Colic lymph node (tissue), 1 donor: ENCODE data around the genes LOX and SNX2.

DNA sequence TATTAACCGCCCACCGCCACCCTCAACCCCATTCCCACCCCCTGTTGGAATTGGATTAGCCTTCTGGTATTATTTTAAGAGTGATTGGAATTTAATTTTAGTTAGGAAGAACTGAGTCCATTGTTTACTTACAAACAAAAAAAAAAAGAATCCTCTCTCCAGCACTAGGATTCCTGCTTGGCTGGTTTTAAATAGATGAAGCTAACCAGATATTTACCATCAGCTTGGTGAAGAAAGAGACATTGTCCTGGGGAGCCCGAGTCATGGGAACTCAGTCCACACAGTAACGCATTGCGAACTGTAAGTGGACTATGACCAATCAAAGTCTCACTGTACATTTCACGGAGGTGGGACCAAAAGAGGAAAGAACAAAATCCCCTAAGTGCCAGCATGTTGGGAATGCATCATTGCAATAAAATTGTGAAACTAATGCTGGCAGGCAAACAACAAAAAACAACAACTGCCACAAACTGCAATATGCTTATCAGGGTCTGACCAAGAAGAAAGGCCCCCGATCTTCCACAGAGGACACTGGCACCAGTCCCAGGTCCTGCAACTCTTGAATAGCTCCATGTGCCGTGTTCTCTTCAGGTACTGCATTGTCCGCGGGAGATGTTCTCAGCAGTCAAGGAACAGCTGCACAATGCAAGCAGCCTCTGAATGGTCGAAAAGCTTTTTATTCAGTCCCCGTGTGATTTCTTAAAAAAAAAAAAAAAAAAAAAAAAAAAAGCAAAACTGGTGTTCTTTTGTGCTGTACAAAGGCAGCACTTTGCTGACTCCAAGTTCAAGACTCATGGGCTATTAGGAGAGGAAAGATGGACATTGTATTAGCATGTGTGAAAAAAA lies 38.2 kb downstream of the SEMA6A start:
- PRO-cap = no peak

DNA sequence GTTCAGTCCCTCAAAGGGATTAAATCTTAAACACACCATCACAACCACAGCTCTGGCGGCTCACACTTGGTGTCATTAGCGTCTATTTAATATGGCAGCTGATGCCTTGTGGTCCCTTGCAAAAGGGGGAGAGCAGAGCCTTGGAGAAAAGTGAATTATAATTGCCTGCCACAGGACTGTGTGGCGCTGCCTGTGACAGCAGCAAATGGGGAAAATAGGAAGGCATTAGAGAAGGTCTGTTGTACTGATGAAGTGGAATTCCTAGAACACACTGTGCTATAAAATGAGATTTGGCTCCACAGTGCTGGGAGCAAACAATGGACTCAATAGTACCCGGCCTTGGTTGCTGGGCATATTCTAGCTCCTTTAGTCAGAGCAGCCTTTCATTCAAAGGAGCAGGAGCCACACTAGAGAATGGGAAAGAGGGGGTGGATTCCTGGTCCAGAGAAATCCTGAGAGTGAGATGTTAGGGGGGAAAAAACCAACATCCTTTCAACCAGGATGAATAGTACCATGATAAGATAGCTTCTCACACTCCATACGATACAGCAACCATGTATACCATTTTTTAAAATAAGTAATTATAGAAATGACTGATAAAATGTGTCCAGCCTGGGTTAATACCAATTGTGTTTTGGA lies 21.2 kb downstream of the SEMA6A start:
- PRO-cap = no peak

- PRO-cap = no peak
These were observed 1.3 kb downstream of the SEMA6A start for GRCh38 chr5:116573416-116573592.

DNA sequence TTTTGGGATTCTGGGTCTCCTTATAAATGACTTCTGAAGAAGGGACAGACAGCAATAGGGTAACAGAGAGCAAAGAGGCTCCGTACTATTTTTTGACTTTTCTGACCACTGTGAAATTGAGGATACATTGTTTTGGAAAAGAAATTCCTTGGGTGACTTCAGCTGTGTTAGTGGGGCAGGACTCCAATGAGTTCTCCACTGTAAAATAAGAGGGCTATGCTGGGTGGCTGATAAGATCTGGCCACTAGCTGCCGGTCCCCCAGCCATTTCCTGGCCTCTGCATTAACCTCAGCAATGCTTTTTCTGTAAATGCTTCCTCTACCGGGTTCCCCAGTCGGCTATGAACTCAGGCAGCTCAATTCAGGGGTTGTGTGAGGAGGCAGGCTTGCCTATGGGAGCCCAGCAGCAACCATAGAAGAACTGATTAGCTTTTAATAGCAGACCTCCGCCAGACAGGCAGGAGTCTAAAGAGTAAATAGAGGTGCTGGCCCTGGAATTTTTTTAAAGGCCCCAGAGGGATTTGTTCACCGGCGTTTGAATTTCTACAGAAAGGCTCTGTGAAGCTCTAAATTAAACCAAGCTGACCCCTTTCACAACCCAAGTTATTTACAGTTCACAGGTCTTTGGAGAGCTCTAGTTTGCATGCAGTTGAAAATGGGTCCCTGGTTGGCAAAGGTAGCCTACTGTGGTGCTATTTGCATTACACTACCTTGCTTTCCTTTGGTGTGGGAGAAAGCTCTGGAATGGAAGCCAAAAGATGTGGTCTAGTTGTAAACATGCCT lies 289.5 kb upstream of the SEMA6A start:
- PRO-cap = no peak

DNA sequence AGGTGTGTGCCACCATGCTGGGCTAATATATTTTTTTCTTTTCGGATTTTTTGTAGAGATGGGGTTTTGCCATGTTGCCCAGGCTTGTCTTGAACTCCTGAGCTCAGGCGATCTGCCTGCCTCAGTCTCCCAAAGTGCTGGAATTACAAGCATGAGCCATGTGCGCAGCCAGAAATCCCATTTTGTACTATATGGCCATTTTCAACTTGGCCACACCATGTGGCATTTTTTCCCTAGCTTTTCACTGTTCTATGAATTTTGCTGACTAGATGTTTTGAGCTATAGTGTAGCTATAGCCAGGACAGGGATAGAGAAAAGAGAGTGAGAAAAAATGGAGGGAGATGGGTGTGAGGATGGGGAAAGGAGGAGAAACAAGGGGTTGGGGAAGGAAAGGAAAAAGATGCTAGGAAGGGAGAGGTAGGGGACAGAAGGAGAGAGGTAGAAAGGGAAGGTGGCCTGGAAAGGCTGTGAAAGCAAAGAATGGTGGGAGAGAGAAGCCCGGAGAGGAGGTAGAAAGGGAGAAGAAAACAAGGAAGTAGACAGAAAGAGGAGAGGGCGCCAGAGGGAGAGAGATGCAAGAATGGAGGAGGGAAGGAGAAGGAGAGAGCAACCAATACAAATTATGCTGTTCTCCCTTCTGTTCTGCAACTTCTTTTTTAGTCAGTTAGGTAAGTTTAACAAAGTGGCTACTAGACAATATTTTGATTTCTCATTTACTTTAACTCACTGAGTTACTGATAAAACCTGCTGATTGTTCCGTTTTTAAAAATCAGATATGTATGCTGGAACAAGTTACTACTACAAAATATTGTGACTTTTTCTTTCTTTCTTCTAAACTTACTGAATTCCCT lies 46.5 kb downstream of the DMXL1 start:
- PRO-cap = no peak

GRCh38 chr5:119323526-119323963 lies 32.3 kb upstream of the TNFAIP8 start:
- PRO-cap = no peak

DNA sequence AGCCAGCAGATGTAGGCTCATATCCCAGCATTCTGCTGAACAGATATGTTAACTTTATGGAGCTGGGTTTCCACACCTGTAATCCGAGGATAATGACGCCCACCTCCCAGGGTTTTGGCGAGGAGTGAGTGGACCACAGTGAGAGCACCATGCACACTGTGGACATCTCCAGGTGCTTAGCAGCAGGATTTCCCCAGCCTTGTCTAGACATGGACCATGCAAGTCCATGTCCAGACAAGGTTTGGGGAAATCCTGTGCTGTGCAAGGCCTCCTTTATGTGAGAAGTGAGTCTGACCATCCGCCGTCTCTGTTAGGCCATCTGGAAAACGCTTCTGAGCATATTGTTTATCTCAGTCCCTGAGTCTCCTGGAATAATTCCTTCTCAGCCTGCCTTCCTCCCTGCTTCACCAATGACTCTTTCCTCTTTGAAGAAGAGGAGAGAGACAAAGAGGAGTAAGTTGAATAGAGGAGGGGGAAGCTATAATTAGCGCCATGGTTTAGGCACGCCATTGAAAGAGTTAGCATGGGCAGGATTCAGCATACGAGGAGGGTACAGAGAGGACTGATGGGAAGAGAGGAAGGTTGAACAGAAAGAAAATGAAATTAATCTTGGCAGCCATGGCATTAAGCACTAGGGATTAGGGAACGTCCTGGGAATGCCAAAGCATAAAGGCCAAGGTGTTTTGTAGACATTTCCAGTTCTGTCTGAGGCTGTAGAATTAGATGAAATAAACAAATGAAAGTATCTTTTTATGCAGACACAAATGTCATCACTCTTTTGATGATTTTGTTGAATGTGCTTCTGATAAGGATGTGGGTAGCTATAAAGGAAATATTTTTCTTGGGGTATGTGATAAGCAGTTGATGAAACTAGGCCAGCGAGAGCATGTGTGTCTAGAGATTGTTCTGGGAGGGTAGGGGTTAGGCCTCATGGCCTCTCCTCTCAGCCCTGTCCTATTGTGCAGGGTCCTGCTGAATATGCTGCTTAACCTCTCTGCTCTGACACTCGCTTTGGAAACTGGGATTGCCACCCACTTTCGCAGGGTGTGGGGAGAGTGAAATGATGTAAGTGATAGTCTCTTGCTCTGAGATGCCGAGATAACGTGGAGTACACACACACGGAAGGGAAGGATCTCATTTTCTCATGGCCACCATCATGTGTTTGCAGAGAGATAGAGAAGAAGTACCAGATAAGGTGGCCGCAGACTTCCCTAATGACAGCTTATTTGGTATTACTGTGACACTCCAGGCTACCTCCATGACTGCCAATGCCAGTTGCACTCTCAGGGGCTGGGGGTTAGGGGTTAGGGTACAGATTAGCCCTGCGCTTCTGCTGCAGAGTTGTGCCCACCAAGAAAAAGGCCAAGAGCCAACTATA lies 25.7 kb upstream of the TNFAIP8 start:
- PRO-cap = bidirectional peak, plus-strand start at position 897 of the sequence, minus-strand start at position 725 of the sequence

DNA sequence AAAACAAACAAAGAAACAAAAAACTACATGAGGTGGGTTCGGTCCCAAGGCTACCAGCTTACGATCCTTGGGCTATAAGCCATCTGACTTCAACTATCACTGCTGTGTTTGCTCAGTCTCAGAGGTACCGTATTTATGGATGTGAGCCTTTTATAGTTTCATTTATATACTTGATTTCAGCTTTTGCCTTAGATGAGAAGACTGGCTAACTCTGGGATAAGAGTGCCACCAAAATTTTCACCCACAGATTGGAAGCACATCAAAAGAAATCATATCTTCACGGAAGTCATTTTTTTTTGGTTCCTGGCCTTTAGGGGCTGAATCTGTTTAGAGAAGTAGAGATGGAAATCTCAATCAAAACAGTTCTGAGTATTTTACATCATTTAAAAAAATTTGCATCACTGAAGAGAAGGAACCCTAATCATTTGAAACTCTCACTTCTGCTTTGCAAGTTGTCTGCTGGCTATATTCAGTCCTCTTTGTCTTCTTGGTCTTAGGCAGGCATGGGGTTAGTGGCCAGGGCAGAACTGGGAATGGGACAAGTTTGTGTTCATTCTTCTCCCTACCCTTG lies 14.3 kb upstream of the TNFAIP8 start:
- PRO-cap = bidirectional peak, plus-strand start at position 472 of the sequence, minus-strand start at position 137 of the sequence

GRCh38 chr5:119343644-119344894 lies 11.8 kb upstream of the TNFAIP8 start:
- PRO-cap = no peak

GRCh38 chr5:119355072-119355518 lies 724 bp upstream of the TNFAIP8 start:
- PRO-cap = no peak

GRCh38 chr5:119358156-119358449 lies 2.3 kb downstream of the TNFAIP8 start:
- PRO-cap = unidirectional peak, minus-strand start at chr5:119358262

GRCh38 chr5:119394041-119394616 lies 38.3 kb downstream of the TNFAIP8 start:
- PRO-cap = no peak

GRCh38 chr5:119439040-119439739 lies 13.1 kb upstream of the HSD17B4 start:
- PRO-cap = unidirectional peak, minus-strand start at chr5:119439232; unidirectional peak, minus-strand start at chr5:119439538

DNA sequence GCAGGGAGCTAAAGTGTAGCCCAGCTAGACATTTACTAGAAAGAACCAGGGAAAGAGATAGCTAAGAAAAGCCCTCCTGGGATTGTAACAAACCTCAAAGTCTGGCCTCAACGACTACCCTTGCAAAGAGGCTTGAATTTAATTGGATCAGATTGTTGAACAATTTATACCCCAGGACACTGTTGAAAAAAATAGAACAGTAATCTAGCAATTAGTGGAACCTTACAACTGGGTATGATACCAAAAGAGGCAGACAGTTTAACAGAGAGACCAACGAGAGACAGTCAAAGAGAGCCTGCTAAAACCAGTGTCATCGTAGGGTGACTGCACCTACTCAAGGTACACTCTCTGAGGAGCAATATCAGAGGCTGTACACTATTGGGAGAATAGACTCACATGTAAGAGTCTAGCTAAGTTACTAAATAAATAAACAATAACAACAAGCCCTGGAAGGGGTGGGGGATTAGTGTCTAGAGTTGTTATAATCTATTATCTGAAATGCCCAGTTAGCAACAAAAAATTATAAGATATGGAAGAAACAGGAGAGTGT lies 59.1 kb downstream of the HSD17B4 start:
- PRO-cap = no peak

- PRO-cap = no peak
These were observed 57.8 kb downstream of the LOX start for GRCh38 chr5:122020073-122020801.

DNA sequence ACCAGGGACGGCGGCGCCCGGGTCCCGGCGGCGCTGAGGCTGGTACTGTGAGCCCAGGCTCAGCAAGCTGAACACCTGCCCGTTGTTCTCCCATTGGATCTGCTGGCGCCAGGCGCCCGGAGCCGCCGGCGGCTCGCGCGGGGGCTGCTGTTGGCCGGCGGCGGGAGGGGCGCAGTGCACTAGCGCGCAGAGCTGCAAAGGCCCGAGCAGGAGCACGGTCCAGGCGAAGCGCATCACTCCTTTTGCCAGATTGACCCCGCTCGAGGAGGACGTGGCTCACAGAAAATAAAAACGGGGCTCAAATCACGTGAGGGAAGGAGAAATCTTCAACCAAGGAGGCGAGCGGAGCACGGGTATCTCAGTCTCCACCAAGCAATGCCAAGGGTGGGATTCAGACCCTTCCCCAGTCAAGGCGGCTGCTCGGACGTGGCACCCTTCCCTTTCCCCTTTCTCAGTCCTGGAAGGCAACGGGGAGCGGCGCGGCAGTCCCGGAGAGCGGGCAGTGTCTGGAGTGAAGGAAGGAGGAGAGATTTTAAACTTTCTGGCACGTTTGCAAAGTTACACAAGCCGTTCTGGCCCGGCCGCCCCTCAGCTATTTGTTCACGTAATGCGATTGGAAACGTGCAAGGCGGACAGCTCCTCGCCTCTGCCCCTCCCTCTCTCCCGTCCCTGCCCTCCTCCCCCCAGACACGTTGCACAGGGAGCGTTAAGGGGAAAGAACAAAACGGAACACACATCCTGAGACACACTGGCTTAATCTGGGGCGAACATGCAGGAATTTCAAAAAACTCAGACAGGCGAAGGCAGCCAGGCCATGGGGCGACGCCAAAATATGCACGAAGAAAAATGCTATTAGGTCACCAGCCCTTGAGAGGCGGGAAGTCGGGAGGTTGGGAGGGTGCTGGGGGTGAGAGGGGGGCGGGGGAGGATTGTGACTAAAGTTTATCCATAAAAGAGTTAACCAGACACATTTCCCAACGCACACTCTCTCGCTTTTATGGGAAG lies at the start of gene LOX:
Gene LOX (minus strand): TSS at position 508 of the 1,005 bp plus-strand sequence.
- PRO-cap = unidirectional peak, minus-strand start at position 534 of the sequence

DNA sequence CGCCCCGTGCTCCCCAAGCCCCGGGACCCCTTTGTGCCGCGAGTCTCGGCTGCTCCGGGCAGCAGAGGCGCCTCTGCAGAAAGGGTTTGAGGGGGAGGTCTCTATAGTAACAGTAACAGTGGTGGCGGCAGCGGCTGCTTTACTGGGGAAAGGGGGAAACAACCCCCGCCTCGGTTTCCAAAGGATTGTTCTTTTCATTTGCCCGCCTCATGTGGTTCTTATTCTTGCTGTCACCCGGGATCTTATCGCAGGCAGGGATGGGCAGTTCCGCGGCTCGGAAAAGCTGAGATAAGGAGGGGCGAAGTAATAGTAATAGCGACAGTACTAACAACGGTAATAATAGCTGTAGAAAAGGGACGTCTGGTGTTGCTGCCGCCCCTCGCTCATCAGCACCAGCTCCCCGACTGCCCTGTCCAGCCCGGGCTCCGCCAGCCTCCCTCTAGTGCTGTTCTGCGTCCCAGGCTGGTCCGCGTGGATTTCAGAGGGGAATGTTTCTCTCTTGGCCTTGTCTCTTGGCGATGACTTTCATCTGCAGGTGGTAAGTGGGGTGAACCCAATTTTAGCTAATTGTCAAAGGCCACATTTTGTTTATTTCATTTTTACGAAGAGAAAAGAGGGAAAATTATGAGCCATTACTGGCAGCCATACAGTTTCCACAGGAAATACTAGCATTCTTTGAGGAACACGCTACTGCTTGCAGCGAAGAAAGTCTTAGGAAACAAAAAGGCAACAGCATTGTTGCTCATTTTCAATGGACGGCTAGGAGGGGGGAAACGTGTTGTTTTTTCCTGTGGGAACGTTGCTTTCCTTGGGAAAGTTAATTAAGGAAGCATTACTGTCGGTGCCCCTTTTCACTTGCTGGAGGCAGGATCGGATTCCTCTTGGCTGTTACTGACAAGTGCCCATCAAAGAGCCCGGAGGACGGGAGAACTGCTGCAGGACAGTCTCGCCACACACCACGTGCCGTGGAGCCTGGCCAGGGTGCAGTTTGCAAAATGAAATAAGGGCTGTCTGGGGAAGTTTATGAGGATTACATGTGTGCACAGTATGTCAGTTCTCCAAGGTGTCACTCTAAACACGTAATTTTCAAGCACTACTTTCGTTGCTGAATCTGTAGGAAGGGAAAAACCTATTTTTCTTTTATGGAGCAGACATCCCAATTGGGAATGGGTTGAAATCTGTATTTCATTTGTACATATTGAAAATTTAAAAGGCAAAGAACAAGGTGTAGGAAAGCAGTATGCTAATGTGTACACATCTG lies 776 bp downstream of the SNCAIP start:
- PRO-cap = no peak

DNA sequence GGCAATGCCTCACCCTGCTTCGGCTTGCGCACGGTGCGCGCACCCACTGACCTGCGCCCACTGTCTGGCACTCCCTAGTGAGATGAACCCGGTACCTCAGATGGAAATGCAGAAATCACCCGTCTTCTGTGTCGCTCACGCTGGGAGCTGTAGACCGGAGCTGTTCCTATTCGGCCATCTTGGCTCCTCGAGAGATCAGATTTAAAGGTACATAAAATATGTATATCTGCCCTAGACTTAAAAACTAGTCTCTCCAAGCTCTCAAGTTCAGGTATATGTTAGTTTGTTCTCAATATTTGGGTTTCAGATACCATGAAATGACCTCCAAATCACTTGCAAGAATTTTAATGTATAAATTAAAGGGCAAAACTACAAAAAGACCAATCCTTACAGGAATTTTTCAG lies 71.3 kb downstream of the SNCAIP start:
- PRO-cap = no peak

DNA sequence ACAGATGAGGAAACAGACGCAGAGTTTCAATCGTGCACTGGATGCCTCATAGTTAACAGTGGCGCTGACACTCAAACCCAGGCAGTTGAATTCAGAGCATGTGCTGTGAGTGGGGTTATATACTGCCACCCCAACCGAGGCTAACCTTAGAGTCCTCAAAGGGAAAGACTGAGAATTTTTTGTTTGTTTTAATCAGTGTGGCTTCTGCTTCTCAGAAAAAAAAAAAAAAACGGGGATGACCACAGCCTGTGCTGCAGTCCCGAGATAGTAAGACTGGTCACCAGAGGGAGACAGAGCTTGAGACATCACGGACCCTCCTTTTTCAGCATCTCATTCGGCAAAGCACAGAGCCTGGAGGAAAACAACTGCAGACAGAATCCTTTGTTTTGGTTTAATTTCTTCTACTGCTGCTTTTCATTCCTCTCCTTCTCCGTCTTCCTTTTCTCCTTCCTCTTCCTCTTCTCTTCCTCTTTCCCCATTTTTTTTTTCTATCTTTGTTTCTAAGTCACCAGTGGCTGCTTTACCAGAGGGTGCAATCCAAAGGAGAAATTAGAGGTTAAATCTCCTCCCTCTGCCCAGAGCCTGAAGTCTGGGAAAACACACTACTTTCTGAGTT lies 188.7 kb downstream of the SNCAIP start:
- PRO-cap = no peak

- PRO-cap = bidirectional peak, plus-strand start at chr5:122775100, minus-strand start at chr5:122774720; bidirectional peak, plus-strand start at chr5:122775362, minus-strand start at chr5:122775282
These were observed at the start of gene SNX2 for GRCh38 chr5:122774951-122775812. Gene SNX2, plus strand, starts transcription at chr5:122775080.